Hair follicular keratinocyte (primary cell): ENCODE measurements around a stretch of chr2.

DNA sequence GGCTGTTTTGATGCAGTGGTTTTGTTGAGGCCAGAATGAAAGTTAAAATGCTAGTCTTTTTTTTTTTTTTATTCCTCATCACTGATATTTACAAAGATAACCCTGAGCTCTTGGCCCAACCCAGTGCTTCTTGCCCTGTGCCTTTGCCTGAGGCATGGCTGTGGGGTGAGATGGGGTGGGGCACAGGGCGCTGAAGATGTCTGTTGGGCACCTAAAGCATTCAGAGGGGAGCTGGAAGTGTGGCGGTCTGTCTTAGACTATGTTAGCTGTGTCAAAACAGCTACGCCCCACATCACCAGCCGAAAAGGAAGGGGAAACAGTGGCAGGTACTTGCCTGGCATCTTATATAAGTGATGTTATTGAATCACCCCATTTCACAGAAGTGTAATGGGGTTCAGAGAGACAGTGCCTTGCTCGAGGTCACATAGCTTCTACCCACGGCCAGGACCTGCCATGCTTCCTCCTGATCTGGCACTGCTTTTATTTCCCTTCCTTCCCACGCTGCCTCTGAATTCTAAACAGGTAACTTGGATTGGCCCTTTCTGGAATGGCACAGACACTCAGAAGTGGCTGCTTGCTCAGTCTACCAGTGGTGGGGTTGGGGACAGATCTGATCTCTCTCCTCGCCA lies 20.8 kb downstream of the TOGARAM2 start:
- RAMPAGE, long total RNA = no peak

DNA sequence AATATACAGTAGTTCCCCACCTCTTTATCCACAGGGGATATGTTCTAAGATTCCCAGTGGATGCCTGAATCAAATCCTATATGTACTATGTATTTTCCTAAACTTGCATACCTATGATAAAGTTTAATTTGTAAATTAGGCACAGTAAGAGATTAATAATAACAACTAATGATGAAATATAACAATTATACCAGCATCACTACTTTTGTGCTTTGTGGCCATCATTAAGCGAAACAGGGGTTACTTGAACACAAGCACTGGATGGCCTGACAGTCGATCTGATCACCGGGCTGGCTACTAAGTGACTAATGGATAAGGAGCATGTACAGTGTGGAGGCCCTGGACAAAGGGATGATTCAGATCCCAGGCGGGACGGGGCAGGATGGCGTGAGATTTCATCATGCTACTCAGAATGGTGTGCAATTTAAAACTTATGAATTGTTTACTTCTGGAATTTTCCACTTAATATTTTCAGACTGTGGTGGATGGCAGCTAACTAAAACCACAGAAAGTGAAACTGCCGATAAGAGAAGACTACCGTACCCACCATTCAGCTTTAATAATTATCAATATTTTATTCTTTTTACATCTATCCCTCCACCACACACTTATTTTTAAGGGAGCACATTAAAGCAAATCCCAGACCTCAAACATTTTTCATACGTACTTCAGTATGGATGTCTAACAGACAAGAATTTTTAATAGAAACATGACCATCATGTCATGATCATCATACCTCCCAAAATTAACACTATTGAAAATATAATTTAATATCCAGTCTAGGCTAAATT lies 7.0 kb upstream of the CLIP4 start:
- RAMPAGE, long total RNA = no peak

GRCh38 chr2:29129802-29130155 lies 14.6 kb downstream of the CLIP4 start:
- RAMPAGE, long total RNA = no peak

GRCh38 chr2:29314678-29315136 lies 199.5 kb downstream of the CLIP4 start:
- RAMPAGE, long total RNA = no peak

- RAMPAGE, long total RNA = no peak
Observed at GRCh38 chr2:29954176-29954511, 32.8 kb upstream of the ALK start.

- RAMPAGE, long total RNA = no peak
Observed at GRCh38 chr2:30148168-30148546, 1.4 kb downstream of the YPEL5 start.

DNA sequence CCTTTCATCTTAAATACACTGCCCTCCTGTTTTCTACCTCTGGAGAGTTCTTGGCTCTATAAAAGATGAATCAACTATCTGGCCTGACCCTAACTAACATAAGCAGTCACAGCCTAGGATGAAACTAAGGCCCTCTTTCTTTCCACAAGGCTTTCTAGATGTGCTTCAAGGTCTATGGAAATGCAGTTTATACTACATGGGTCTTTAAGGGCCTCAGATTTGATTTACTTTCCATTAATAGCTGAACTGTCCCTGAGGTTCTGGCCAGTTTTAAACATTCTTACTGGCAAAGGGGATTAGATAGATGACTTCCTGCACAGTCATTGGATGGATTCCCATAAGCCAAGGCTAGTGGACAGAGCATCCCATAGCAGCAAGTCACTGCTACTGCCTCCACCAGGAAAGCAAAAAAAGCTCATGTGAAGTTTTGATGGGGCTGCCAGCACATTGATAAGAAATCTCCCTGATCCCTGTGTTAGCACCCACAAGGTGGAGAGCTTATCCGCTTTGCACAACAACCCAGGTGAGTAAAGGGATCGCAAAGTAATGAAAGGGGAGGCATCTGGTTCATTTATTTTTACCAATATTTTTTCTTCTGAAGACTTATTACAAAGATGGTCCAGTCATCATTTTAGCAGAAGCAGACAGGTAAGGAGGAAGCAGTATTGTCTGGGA lies 38.0 kb upstream of the LCLAT1 start:
- RAMPAGE, long total RNA = no peak

DNA sequence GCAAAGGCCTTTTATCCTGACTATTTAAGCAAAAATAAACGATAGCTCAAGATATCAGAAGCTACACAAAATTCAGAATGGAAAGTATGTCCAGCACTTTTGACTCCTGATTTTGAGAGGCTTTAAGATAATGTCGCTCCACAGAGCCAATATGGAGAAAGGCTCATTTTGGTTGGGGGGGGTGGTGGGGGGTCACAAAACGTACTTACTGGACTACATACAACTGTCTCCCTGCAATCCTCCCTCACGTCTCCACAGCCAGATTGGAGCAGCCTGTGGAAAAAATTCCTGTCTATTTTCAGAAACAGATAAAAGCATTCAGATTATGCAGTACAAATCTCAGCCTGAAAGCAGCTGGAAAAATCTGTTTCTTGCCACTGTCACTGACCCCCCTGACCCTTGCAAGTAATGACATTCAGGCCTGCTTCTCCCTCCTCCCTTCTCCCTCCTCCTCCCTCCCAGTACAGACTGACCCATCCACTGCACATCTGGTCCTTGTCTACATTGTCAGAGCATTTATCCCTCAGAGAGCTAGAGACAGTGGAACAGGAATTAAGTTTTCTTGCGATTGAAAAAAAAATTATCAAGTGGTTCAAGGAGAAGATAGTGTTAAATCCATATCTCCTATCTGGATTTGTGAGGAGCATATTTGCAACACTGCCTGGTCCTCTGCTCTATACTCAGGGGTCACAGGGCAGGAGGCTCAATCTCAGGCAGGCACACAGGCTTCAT lies 34.7 kb upstream of the LCLAT1 start:
- RAMPAGE, long total RNA = no peak

DNA sequence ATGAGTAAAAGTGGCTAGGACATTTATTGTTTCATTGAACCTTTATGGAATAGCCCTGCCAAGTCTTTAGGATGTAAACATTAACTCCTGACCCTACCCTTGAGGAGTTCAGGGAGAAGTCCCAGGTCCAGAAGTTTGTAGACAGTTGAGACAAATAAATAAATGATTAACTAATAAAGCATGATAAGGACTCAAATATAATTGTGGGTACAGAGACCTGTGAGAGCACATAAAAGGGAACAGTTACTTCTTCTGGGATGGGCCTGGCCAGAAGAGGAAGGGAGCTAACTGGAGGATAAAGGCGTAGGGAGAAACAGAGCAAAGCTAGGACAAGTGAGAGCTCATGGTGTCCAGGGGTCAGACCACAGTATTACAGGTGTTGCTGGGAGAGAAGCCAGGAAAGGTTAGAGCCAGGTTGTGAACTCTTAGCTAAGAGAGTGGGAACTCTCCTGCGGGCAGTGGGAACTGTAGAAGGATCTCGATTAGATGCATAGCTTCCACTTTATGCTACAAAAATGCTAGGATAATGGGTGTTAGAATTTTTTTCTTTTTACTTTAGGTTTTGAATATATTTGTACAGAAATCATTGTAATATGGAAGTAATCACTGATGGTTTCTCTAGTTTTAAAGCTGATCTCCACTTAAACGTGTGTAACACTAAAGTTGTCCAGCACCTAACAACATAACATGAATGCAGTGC lies 3.1 kb downstream of the LCLAT1 start:
- RAMPAGE, long total RNA = no peak

GRCh38 chr2:30584147-30584656 lies 137.2 kb downstream of the LCLAT1 start:
- RAMPAGE, long total RNA = no peak

DNA sequence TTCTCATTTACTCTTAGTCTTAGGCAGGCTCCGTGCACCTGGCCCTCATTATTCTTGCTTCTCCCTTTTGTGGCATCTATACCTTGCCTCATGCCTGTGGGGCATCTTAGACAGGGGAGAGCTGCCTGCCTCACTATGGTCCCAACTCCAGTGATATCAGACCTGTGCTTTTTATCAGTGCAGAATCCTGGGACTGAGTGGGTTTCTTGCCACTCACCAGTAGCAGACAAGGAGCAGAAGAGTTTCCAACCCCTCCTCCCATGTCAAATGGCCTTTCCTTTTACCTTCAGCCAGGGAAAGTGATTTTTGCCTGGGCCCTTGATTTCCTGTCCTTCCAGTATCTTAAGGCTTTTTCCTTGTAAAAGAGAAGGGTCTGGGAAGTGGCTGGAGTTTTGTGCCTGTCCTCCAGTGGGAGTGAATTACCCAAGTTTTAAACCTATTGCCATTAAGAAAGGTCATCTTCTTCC lies 136.4 kb downstream of the CAPN13 start:
- RAMPAGE, long total RNA = no peak

DNA sequence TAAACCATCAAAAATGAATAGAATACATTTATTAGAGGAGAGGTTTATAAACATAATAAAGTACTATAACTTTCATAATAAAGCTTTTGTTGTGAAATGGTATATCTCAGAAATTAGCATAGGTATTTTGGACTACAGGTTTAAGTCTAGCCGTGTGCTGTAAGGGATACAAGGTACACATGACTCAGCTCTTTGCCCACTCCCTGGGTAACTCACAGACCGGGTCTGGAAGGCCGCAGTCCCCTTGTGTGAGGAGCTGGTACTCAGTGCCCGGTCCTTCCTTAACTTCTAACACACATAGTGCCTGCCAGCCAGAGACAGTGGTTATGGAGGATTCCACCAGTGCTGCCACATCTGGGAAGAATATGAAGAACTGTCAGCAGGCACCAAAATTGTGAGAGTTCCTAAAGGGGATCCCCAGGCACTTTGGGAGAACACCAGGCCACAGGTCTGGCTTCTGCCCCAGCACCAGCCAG lies 29.2 kb downstream of the CAPN13 start:
- RAMPAGE, long total RNA = no peak

- RAMPAGE, long total RNA = no peak
Observed at GRCh38 chr2:30872101-30872444, 64.8 kb upstream of the CAPN13 start.

DNA sequence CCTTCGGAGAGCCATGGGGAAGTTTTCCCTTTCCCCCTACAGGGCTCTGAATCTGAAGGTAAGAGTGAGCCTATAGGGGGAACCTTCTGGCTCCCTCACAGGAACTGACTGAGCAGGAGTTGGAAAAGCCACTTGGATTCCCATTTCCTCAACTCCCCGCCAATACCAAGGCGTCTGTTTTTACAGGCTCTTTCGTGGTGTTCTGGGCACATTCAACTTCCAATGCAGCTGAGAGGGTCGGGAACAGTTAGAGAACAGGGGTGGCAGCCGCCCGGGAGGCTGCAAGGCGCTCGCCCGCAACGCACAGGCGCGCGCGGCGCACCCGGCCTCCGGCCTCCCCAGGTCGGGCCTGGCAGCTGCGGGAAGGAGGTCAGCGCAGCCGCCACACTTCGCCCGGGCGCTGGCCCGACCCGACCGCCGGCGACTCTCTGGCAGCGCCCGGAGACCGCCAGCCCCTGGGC lies 1.0 kb downstream of the GALNT14 start:
- RAMPAGE, long total RNA = no peak

DNA sequence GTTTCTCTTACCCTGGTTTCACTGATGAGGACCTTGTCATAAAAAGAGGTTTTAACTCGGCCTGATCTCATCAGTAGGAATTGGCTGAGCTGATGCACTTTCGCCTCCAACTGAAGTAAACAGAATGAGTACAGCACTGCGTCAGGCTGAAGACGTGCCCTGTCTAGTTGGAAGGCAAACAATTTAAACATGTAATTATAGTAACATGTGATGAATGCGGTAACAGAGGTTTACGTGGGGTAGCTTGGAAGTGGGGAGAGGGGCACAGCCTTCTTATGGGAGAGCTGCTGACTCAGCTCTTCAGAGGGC lies 6.4 kb upstream of the EHD3 start:
- RAMPAGE, long total RNA = no peak

- RAMPAGE, long total RNA = no peak
Observed at GRCh38 chr2:31293273-31293688, 59.3 kb downstream of the EHD3 start.

DNA sequence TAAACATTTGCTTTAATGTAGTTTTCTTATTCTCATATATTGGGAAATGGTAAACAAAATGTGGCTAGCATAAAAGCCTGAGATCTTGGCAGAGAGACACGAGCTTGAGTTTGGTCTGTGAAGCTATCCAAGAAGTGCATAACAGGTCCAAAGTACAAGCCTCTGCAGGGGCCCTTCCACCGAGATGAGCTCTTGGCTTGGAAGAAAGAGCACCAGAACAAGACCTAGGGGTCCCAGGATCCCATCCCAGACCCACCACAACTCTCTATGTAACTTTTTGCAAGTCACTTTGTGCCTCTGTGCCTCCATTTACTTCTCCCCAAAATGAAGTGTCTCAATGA lies 124.2 kb upstream of the SRD5A2 start:
- RAMPAGE, long total RNA = no peak

- RAMPAGE, long total RNA = no peak
Observed at GRCh38 chr2:31812053-31812689, 198.6 kb downstream of the MEMO1 start.

- RAMPAGE, long total RNA = no peak
Observed at GRCh38 chr2:31876071-31877021, 134.5 kb downstream of the MEMO1 start.

DNA sequence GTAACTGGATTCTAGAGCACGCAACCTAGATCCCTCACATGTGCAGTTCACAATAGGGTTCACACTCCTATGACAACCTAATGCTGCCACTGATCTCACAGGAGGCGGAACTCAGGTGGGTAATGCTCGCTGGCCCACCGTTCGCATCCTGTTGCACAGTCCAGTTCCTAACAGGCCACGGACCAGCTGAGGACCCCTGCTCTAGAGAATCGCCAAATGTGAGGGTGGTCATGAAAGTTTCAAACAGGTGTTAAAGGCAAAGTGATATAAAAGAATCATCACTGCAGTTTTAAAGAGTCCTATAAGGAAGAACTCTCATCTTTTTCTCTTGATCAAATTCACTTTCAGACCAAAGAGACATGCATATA lies 106.3 kb downstream of the MEMO1 start:
- RAMPAGE, long total RNA = no peak